Left colon (tissue), 1 donor: ENCODE data around the genes USP40 and UGT1A4.

- PRO-cap, result no peak
These were observed 57.0 kb downstream of the SNORC start for GRCh38 chr2:232926812-232927717.

DNA sequence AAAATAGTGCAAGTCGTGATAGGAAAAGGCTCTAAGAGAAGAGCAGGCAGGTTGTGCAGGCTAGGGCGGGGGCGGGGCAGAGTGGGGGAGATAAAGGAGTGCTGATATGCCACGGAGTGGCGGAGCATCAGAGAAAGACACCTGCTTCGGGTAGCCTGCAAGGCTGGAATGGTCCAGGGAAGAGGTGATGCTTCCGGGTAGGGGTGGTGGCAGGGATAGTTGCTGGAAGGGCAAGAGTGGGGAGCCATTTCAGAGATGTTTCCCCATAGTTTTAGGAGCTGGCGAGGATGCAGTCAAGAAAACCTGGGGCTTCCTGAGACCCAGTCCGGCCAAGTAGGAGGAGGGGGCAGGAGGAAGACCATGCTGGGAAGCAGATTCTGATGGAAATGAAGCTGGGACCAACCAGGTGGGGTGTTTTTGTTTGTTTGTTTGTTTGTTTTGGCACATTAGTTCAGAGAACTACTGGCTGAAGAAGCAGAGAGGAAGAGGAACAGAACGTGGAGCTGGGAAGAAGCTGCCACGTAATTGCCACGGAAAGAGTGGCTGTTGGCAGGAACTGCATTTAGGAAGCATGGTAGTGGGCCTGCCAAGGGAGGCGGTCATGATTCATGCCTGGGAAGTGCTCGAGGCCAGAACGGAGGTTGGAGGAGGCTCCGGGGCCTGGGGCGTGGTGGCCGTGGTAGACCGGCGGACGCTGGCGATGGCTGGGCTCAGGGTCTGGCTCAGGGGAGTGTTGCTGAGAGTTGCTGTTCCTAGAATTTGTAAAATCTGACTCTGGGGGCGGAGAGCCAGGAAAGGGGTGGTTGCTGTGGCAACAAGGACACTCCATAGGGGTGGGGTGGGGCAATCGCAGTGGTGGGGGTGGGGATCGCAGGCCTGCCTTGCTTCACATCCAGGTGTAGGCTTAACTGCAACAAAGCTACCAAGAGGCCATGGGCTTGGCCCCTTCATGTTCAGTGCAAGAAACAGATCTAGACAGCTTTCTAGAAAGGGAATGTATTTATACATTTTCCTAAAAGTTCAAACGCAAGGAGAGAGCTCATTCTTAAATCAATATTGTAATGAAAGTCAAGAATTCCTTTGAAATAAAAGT, 8.6 kb upstream of the INPP5D start:
- PRO-cap, result unidirectional peak, plus-strand start at position 489 of the sequence

GRCh38 chr2:233164315-233165007, 87.0 kb upstream of the ATG16L1 start:
- PRO-cap, result no peak

DNA sequence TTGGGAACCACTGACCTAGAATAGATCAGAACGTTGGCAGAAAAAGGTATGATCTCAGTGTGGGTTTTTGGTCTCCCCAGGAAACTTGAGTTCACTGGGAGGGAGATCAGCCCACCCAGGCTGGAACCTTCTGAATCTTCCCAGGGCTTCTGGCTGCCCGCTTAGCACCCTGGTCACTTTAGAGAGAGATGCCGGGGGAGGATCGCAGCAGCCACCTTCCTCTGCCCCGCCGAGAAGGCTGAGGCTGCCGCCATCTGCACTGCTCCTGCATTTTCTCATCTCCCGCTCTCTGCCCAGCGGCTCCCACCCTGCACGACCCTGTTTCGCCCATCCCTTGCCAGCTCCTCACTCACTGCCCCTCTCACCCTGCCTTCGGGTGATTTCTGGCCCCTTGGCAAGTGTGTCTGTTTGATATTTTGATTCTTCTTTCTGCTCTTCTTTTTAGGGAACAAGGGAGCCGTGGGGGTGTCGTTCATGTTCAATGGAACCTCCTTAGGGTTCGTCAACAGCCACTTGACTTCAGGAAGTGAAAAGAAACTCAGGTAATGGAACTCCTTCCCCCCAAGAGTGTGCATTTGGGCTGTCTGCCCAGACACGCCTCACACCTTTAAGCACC, 82.5 kb upstream of the ATG16L1 start:
- PRO-cap, result no peak

GRCh38 chr2:233170949-233171221, 80.6 kb upstream of the ATG16L1 start:
- PRO-cap, result no peak

DNA sequence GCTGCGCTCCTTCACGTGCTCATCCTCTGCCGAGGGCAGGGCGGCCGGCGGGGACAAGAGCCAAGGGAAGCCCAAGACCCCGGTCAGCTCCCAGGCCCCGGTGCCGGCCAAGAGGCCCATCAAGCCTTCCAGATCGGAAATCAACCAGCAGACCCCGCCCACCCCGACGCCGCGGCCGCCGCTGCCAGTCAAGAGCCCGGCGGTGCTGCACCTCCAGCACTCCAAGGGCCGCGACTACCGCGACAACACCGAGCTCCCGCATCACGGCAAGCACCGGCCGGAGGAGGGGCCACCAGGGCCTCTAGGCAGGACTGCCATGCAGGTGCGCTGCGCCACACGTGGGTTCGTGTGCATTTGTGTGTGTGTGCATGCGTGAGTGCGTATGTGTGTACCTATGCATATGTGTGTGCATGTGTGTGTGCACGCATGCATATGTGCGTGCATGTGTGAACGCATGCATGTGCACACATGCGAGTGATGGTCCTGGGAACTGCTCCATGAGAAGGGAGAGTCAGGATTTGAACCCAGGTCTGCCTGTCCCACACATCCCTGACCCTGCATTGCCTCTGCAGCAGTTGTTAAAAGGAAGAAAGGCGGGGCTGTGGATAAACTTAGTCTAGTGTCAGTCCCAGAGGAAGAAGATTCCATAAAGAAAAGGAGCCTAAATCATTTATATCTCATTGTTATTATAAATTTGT, 46.9 kb upstream of the ATG16L1 start:
- PRO-cap, result unidirectional peak, minus-strand start at position 190 of the sequence

DNA sequence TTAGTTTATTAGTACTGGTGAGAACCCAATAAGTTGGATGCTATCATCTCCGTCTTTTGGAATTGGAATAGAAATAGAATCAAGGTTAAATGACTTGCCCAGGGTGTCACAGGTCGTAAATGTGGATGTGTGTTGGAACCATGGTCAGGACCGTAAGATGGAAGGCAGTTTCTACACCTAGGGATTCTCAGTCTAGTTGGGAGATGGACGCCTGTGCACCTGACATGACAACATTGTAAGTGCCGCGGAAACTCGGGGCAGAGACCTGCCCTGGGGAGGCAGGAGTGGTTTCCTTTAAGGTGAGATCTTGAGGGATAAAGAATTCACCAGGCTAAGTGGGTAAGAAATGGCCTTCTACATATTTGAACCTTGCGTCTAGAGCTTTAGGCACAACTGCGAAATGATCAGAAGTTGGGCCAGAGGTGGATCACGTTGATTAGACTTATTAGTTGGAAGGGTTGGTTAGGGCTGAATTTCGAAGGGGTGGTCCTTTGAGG, 1.6 kb downstream of the DGKD start:
- PRO-cap, result no peak

- PRO-cap, result no peak
These were observed 18.6 kb downstream of the DGKD start for GRCh38 chr2:233372883-233373389.

GRCh38 chr2:233473529-233474128, 93.0 kb downstream of the USP40 start:
- PRO-cap, result unidirectional peak, plus-strand start at chr2:233473748; unidirectional peak, plus-strand start at chr2:233473952

DNA sequence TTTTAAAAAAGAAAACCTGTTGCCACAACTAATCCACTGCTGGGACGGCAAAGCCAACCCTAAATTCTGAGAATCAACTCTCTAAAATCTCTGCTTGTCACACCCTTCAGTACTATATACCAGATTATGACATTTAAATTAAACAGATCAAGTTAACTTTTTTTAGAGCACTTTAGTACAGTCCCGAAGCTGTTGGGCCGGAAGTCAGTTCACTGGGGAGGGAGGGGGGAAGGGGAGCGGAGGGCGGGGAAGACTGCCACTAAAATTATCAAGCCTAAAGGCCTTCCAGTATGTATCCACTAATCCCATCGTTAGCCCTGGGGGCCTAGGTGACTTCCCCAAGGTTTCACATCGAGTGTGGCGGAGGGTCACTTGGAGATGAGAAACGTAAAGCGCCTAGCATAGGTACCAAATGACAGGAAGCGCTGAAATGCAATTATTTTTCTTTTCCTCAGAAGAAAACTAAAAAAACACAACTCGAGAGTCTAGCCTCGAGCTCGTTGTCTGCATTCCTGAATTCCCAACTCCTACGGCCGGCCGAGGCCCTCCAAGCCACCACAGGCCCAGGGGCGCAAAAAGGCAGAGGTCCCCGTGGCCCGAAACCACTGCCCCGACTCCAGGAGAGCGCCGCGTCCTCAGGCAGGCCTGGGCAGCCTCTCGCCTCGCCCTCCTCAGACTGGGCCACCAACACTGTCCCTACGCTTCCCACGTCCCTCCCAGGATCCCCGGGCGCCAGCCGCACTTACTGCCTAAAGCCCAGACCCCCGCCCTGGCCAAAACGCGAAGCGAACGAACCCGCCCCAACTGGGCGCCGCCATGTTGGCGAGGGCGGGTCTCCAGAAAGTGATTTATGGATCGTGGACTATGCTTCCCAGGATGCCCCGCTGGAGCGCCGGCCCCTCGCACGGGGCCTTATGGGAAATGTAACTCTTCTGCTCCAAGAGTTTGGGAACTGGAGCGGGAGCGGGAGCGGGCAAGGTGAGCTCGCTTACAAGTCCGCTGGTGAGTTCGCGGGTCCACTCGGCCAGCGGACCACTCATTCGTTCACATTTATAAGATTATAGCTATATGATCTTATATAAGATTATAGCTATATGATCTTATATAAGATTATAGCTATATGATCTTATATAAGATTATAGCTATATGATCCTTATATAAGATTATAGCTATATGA, at the start of gene USP40:
TSS of gene USP40 (minus strand) at position 845 of the 1,177 bp plus-strand sequence.
- PRO-cap, result unidirectional peak, plus-strand start at position 226 of the sequence; bidirectional peak, plus-strand start at position 942 of the sequence, minus-strand start at position 810 of the sequence

DNA sequence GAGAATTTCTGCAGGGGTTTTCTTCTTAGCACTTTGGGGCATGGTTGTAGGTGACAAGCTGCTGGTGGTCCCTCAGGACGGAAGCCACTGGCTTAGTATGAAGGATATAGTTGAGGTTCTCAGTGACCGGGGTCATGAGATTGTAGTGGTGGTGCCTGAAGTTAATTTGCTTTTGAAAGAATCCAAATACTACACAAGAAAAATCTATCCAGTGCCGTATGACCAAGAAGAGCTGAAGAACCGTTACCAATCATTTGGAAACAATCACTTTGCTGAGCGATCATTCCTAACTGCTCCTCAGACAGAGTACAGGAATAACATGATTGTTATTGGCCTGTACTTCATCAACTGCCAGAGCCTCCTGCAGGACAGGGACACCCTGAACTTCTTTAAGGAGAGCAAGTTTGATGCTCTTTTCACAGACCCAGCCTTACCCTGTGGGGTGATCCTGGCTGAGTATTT, 372 bp downstream of the UGT1A6 start:
- PRO-cap, result no peak

DNA sequence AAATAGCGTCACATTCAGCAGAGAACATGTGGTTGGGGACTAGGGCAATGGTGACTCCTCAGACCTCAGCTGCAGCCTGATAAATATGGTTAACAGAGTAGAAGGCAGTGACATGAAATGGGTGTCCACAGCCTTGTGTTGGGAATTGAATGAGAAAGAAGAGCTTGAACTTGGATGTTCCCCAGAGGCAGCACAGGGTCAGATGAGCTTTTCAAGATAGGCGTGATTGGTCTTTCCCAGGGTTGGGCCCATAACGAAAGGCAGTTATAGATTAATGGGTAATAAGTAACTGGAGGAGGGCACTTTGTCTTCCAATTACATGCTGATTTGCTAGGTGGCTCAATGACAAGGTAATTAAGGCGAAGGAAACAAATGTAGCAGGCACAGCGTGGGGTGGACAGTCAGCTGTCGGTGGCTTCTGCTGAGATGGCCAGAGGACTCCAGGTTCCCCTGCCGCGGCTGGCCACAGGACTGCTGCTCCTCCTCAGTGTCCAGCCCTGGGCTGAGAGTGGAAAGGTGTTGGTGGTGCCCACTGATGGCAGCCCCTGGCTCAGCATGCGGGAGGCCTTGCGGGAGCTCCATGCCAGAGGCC, at the start of gene UGT1A4:
TSS of gene UGT1A4 (plus strand) at position 342 of the 592 bp plus-strand sequence.
- PRO-cap, result no peak

GRCh38 chr2:233760670-233761242, 686 bp downstream of the UGT1A1 start:
- PRO-cap, result no peak

DNA sequence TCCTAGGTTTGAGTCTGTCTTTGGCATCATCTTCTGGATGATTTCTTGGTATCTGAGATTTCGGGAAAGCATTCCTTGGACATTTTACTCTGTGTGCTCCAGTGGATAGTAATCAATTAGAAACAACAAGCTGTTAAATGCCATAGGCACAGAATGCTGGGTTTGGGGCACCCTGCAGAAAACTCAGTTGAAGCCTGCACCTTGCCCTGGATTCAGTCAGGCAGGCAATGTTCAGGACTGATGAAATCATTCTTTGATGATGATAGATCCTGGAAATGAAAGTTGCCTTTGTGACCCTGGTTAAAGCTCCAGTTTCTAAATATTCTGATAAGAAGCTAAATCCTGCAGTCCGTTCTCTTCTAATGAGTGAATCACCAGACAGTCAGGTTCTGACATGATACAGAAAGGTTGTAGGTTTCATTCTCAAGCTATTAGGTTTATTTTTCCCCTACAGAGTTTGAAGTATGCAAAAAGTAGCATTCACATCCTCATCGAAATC, 1.3 kb downstream of the UGT1A1 start:
- PRO-cap, result no peak

DNA sequence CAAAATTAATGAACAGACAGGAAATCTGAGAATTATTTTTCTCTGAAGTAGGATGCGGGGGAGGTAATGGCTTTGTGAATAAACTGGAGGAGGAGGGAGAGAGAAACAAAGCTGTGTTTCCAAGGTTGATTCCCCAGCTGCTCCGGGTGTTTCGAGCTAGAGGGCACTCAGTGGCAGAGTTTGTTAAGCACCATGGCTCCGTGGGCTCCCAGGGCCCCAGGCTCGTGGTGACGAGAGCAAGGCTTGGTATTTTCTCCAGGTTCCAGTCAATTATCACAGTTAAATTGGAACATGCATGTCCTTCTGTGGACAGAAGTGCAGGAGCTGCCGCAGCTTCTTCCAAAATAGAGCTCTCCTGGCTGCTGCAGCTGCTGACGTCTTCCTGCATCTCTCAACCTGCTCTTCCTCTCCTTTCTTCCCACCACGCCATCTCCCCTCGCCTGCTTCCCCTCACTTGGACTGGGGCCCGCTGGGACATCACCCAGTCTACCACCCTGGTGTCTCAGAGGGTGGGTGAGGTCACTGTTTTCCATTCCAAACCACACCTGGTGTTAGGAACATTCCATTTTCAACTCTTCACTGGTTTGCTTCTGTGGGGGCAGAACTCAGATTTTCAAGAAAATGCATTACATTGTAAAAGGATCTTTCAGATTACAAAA, 41.3 kb downstream of the SPP2 start:
- PRO-cap, result unidirectional peak, minus-strand start at position 391 of the sequence

GRCh38 chr2:234290393-234291467, 206.2 kb downstream of the ARL4C start:
- PRO-cap, result no peak

GRCh38 chr2:234463908-234464630, 32.8 kb downstream of the ARL4C start:
- PRO-cap, result unidirectional peak, plus-strand start at chr2:234464267

GRCh38 chr2:234491549-234492674, 5.0 kb downstream of the ARL4C start:
- PRO-cap, result no peak

GRCh38 chr2:234493127-234493528, 3.8 kb downstream of the ARL4C start:
- PRO-cap, result no peak

- PRO-cap, result no peak
These were observed 192.0 kb upstream of the ARL4C start for GRCh38 chr2:234688905-234689245.